Right common carotid artery plus branches (tissue), 1 donor: ENCODE results near the genes ACACA and HNF1B.

- PRO-cap, result no peak
Observed at GRCh38 chr17:36589915-36590498, 1.7 kb upstream of the DHRS11 start.

DNA sequence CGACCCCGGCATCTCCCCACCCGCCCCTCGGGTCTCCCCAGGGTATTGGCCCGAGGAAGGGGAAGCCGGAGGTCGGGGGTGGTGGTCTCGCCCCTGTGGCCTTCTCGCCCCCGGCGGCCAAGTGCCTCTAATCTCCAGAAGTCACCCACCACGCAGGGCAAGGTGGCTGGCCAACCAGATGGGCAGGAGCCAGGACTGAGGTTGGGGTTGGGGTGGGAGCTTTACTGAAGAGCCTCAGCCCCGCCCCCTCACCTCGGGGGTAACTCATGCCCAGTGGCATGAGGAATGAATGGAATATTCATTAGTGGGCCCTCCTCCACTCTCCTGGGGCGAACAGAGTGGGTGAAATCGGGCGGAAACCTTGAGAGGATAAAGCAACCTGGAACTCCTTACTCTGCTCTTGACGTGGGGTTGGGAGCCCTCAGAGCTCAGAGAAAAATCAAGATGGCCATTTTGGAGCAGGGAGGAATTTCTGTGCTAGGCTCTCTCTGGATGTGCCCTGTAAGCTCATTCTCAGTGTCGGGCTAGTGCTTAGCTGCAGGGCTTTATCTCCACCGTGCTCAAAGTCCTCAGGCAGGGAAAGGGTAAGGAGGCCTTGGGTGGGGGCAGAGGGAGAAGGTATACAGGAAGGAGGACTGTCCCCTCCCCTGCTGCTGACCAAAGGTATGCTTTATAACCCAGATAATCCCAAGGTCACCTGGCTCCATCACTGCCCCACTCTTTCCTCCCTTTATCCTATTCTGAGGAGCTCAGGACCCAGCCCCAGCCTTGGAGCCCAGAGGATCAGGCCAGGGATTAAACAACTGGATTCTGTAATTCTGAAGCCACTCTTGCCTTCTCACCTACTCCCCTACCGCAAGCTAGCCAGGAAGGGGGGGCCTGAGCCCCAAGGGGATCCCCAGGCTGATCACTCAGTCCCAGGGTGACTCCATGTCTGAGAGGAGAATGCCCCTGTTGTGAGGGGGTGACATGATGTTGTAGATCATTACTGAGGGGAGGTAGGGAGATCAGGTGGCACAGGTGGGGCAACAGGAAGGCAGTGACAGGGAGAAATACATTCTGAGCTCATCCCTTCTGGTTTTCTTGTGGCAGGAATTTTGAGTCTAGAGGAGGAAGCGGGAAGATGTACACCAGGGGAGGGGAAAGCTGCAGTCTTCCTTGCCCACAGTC lies 1.1 kb downstream of the DHRS11 start:
- PRO-cap, result unidirectional peak, minus-strand start at position 64 of the sequence

DNA sequence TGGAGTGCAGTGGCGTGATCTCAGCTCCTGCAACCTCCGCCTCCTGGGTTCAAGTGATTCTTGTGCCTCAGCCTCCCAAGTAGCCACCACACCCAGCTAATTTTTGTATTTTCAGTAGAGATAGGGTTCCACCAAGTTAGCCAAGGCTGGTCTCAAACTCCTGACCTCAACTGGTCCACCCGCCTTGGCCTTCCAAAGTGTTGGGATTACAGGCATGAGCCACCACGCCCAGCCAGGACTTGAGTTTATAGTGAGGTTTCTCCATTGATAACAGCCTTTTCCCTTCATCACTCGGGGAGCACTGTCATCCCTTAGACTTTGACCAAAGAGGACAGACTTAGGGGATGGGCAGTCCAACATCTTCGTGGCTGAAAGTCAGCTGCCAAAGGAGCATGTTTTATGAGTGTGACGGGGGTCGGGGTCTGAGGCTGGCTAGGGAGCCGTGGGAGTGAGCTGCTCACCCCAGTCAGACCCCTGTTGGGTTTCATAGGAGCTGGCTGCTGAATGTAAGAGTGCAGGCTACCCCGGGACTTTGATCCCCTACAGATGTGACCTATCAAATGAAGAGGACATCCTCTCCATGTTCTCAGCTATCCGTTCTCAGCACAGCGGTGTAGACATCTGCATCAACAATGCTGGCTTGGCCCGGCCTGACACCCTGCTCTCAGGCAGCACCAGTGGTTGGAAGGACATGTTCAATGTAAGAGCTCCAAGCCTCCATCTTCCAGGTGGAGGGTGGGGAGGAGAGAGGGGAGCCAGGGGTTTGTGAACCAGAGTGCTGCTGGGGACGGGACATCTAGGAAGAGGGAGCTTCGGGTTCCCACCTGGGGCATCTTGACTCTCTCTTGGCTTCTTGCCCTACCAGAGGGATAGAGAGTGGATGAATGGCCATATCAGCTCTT lies 3.1 kb downstream of the DHRS11 start:
- PRO-cap, result no peak

GRCh38 chr17:36602265-36603290 lies 1.2 kb downstream of the MRM1 start:
- PRO-cap, result no peak

DNA sequence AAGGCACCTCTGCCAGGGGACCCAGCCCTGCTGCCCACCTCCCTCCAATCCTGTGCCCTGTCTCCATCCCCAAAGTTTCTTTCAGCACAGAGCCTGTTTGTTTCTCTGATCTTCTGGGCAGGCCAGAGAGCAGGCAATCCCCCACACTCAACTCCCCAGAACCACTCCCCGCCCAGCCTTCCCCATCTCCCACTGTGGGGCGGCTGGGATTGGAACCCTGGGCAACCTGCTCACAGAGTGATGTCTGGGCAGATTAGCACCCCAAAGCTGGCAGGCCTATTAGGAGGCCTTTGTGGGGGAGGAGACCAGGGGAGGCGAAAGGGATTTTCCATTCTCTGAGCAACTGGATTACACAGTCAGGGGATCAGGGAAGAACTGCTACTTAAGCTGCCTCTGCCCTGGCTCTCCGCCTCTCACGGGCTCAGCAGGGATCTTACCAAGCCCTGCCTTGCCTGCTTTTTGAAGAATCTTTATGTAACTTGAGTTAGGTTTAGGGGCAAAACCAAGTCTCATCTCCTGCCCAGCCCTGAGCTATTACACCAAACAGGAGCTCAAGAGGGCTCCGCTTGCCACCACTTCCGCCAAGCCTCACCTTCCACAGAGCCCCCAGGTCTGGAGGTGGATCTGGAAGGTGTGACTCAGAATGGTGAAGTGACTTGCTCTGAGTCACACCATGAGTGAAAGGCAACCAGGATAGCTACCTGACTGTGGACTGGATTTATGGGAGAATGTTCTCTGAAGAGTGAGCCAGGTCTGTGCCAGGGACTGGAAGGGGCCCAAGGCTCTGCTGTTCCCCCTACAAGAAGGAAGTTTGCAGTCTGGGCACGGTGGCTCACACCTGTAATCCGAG lies 16.0 kb upstream of the LHX1 start:
- PRO-cap, result no peak

GRCh38 chr17:36937022-36937382 lies 273 bp upstream of the LHX1 start:
- PRO-cap, result no peak

- PRO-cap, result no peak
Observed at GRCh38 chr17:37066010-37066490, 117.3 kb downstream of the AATF start.

GRCh38 chr17:37400692-37401065 lies 6.0 kb downstream of the ACACA start:
- PRO-cap, result no peak

DNA sequence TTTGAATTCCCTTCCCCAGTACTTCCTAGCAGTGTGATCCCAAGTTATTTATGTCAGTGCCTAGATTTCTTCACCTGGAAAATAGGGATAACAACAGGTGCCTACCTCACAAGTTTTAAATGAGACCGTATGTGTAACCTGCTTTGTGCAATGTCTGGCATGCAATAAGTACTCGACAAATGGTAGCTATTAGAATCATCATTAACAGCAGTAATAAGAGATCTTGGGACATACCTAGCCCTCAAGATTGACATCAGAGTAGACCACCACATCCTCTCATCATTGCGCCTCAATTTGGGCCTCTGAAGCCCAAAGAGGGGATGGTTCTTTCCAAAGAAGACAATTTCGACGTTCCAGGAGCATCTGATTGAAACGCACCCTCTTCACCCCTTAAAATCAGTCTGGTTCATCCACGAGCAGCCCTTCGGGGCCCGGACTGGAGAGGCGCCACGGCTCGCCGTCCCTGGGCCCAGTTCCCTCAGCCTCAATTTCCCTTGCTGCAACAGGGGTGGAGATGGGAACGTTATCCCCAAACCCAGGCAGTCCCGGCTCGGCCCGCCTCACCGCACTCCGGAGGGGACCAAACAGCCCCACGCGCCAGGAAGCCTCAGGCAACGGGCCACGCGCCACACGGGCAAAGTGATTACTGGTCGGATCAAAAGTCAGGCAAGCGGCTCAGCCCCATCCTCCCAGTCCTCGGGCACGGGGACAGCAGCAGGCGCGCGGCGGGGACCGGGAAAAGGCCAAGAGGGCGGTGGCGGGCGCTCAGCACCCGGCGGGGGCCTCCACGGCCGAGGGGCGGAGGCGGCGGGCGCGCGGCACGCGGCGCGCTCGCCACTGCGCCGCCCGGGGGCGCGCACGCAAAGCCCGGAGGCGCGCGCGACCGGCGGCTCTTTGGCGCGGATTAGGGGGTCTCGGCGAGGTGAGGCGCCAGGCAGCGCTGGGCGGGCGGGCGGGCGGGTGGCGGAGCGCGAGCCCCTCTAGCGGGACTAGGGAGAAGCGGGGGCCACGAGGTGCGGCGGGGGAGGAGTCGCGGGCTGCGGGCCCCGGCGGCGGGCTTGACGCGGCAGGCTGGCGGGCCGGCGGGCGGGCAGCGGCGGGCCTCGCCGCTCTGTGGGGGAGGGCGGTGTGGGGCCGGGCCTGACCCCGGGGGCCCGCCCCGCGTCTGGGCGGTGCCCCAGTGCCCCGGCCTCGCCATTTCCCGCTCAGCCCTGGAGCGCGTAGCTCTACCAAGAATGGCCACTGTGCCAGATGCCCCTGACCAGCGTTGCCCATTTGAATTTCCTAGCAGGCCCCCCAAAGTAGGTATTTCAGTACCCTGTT lies at the start of gene ACACA:
Gene ACACA (minus strand): TSS at position 809 of the 1,323 bp plus-strand sequence.
- PRO-cap, result bidirectional peak, plus-strand start at position 863 of the sequence, minus-strand start at position 793 of the sequence; bidirectional peak, plus-strand start at position 1,198 of the sequence, minus-strand start at position 1,113 of the sequence

DNA sequence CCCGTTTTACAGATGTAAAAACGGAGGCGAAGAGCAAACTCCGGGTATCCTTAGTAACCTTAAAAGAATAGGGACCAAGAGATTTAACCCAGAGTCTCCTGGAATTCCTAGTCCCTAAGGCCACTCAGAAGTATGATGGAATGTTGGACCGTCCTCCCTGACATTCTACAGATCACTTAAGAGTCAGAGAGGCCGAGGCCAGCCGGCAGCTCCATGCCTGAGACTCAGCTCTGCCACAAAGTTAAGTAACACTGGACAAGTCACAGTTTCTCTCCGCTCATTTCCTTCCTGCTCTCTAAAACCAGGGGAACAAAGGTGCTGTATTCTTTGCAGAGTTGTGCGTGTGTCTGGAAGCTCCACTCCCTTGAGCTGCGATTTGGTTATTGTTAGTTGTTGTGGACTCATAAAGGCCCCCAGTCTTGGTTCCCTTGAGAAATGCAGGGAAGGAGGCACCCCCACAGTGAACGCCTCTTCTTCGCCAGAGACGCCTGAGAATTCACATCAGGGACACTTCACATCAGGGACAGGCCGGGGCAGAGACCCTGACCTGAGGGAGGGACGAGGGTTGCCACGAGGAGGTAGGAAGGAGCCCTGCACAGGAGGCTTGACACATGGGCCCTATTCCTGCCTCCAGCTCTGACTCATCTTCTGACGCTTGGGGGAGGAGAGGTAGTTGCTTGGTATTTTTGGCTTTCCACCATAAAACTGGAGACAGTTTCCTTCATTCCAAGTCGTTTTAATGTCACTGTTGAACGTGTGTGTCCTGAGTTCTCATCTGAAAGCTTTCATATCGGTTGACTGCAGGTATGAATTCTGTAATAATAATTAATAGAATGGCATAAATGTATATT lies 1.4 kb downstream of the DUSP14 start:
- PRO-cap, result bidirectional peak, plus-strand start at position 323 of the sequence, minus-strand start at position 232 of the sequence; bidirectional peak, plus-strand start at position 724 of the sequence, minus-strand start at position 595 of the sequence

DNA sequence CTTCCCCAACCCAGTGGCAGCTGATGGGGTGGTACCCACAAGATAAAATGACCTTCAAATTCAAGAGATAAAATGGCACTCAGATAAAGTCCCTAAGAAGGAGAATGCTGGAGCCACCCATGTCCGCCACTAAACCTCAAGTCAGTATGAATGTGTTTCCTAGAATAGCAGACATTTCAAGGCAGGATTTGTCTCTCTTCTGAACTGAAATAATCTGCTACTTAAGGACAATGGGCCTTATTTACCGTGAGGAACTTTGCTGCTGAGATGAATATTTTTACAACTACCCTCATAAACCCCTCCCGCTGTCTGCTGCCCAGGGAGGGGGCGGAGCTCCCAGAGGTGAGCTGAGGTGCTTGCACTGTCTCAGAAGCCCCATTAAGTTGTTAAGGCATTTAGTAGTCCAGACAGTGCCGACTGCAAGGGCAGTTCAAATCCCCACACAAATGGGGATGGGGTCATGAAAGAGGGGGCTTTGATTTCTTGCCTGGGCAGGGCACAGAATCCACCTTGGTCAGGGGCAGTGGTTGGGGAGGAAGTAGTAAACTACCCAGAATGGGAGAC lies 19.3 kb downstream of the HNF1B start:
- PRO-cap, result no peak

DNA sequence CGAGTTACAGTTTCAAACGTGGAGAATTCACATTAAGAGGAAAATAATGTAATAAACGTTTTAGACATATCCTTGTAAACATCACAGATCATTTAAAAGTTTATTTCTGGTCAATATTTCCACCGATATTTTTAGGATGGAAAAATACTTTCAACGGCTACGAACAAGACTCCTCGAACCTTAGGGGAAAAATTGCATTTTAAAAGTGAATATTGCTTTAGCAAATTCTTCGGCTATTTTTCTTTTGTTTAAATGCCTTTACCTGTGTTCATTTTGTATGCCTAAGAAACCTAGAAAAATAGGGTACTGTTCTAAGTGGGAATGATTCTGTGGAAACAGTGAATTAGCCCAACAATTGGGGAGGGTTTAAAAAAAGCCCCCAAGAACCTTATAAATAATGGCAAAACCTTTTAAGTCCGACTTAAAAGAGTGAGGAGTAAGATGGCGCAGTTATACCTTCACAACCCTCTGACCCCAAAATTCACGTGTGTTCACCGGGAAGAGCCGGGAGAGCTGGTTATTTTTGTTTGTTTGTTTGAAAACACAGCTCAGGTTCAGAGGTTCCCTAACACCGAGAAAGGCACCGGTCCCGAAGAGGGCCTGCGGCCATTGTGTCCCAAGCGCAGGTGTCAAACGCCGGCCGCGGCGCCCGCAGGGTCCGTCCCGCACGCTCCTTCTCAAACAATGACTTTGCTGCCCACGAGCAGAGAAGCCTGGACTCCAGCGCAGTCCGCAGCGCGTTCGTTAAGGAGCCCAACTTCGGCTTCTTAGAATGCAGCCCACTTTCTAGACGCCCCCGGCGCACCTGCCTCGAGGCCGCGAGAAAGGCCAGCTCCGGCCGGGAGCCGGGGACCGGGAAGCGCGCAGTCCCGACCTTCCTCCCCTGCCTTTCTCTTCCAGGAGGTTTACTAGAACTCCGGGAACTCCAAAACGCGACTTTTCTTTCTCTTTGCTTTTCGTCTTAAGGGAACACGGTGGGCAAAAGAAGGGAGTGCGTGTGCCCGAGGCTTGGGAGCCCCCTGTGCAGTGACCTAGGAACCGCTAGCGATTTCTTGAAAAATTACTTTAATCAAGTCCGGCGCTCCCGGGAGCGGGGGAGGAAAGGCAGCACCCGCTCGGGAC lies 3.0 kb downstream of the HNF1B start:
- PRO-cap, result no peak

DNA sequence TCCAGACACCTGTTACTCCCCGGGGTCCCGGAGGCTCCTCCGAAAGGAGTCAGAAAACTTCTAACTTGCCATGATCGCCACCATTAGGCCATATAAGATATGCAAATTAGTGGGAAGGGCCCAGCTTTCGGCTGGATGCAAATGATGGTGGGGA lies at the start of gene HNF1B:
Gene HNF1B (minus strand): TSS at position 62 of the 154 bp plus-strand sequence.
- PRO-cap, result no peak

DNA sequence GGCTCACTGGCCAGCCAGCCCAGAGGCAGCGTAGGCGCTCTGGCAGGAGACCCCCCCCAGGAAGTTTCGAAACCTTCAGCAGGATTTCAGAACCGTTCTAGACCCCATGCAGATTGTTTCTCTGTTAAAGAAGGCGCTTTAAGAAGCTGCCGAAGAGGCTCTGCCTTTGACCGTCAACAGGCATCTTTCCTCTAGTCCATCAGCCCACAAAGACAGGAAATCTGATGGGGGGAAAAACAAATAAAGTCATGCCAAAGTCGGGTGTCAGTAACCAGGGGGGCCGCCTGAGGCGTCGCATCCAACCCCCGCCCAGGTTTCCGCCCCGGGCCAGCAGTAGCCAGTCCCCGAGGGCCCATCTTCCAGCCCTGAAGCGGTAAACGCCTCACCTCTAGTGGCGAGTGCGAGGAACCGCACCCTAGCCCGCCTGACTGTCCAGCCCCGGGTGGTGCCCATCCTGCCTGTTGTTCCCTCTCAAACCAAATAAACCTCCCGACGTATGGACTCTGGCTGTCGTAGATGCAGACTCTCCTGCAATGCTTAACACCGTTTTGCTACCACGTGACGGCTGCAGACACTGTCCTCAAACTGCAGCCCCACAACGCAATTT lies 79.6 kb upstream of the TBC1D3K start:
- PRO-cap, result no peak

DNA sequence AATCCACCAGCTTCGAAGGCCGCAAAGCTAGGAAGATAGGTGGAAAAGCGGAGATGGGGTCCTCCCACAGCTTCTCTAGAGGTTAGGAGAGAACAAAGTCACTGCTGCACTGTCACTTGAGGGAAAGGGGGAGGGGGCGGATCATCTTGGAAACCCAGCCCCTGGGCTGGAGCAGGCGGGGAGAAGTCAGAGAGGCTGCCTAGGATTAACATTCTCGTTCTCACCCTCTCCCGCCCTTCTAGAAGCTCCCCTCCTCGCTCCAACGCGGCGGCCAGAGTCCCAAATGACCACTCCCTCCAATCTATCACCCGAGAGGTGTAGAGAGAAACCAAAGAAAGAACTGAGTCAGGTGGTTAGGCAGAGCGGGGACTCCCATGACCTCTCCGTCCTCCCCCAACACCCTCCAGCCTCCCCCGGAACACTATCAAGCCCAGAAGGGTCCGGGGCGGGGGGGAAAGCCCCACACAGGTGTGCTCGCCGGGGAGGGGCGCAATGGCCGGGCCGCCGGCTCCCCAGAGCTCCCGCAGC lies 40.8 kb upstream of the MRPL45 start:
- PRO-cap, result unidirectional peak, plus-strand start at position 189 of the sequence; unidirectional peak, plus-strand start at position 211 of the sequence; unidirectional peak, plus-strand start at position 348 of the sequence

- PRO-cap, result no peak
Observed at GRCh38 chr17:38297500-38298151, 658 bp downstream of the MRPL45 start.

GRCh38 chr17:38366206-38366405 lies 14.5 kb downstream of the SOCS7 start:
- PRO-cap, result no peak

DNA sequence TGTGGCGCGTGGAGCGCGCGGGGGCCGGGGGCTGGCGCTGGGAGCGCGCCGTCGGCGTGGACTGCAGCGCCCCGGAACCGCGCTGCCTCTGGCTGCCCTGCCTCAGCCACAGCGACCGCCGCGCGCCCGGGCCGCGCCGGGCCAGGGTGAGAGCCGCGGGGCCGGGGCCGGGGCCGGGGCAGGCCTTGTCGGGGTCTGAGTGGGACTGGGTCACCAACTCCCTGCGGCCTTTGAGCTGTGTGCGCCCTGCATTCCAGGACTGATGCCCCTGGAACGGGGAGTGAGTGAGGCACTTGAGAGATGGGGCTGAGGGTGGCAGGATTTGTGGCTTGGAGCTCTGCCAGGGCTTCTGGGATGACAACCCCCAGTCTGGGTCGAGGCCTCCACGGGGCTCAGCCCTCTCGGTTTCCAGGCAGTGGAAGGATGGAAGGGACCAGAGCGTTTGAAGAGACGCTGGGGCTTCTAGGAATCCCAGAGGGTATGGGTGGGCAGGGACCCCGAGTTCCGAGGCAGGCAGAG lies 25.8 kb downstream of the ARHGAP23 start:
- PRO-cap, result no peak

DNA sequence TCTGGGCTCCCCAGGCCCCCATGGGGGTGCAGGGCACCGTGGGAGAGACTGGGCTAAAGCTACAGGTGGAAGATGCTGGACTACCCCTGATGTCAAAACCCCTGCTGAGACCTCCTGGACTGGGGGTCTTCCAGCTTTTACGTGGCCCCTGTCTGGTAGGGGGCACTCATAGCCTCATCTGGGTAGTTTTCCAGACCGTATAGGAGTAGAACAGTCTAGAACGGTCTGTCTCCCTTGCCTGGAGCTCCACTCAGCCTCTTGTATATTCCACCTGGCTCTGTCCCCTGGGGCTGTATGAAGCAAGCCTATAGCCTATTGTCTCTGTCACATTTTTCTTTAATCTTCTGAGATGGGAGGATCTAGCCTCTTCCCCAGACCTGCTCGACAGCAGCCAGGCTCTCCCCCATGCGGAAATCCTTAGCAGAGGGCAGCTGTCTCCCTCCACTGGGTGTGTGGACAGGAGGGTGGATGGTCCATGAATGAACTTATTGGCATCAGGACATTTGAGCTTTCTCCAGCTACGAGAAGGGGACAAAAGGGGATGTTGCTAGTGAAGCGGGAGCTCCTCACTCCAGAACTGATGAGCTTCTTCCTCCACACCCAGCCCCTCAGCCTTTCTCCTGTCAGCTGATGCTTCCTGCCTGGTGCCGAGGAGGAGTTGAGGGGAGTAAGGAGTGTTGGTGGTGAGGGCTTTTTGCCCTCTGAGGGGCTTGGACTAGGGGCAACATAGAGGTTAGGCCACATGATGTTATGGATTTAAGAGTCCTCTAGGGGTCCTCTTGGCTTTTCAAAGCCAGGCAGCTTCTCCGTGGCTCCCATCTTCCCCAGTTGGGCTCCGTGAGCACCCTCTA lies 27.8 kb downstream of the ARHGAP23 start:
- PRO-cap, result no peak

GRCh38 chr17:38475291-38476418 lies 47.4 kb downstream of the ARHGAP23 start:
- PRO-cap, result no peak